Aortic smooth muscle cell (primary cell): ENCODE measurements around the genes DLEC1 and SLC22A14.

DNA sequence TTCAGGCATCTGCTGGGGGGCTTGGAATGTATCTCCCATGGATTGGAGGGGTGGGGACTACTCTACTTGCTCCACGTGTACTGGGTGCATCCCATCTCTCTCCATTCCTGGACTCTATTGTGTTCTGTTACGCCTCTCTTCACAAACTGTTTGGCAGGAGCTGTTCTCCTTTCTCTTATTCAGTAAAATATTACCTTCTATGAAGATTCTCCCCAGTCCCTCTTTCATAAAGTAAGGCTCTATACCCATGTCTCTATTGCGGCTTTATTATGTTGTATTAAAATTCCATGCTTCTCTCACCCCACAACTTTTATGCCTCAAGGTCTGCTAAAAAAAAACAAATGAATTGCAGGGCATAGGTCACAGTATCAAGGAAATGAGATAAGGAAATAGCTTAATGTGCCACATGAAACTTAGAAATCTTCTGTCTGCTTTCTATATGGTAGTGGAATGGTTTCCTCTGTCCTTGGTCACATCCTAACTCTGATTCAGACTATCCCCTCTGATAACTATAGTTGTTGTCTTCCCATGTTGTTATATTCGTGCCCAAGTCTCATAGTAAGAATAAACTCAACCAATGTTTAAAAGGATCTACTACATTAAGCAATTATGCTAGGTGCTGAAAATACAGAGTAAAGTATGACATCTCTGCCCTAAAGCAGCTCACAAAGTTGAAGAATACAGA lies 43.1 kb downstream of the LRRFIP2 start:
- RRBS = no CpG with 5 or more reads among the region's 4 CpGs

DNA sequence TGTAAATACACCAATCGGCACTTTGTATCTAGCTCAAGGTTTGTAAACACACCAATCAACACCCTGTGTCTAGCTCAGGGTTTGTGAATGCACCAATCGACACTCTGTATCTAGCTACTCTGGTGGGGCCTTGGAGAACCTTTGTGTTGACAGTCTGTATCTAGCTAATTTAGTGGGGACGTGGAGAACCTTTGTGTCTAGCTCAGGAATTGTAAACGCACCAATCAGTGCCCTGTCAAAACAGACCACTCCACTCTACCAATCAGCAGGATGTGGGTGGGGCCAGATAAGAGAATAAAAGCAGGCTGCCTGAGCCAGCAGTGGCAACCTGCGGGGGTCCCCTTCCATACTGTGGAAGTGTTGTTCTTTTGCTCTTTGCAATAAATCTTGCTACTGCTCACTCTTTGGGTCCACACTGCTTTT lies 9.5 kb upstream of the GOLGA4 start:
- RRBS = no CpG with 5 or more reads among the region's 5 CpGs

- RRBS = no CpG with 5 or more reads among the region's 7 CpGs
Measured at GRCh38 chr3:37326930-37327987, 84.2 kb downstream of the GOLGA4 start.

DNA sequence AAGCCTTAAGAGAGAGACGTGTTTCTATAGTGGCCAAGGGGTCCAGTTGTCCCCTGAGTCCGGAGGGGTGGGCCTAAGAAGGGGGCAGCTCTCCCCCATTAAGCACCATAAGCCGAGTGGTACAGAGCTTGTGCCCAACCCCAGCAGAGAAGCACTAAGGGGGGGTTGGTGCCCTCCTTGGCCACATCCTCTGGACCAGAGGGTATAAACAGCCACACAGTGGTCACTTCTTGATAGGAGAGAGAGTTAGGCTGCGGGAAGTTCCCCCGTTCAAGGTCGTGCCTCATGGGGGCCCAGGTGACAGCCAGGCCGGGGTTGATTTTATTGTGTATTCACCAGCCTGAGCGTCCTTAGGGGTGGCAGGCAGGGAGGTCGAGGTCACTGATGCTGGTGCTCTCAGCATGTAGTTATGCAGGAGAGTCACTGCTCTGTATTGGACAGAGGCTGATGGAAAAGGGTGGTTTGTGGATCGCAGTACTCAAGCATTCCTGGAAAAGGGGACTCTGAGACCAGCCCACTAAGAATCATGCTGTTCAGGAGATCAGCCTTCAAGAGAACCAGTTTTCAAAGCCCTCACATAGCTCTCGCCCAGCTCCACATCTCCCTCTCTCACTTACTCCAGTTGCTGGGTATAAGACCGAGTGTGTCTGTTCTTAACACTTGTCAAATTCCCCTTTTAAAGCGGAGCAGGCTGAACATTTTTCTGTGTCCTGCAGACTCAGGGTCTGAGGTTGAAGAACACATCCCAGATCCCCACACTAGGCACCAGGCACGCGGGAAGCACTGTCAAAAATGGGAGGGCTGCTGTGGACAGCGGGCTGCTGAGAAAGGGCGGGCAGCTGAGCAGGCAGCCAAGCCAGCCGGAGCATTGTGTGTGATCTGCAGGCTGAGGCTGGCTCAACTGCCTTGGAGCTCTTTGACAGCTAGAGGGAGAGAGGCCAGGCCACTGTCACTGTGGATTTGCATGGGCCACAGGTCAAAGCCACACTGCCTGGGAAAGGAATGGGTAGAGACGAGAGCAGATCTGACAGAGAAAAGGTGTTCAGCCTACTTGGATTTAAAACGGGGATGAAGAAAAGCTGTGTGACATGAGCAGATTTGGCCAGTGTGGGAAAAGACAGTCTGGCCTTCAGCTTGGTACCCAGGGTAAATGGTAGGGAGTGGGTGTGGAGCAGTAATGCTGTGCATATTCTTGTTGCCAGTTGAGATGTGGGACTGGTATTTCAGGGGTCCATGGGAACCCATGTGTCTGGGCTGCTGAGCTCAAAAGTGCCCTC lies 1.8 kb downstream of the ITGA9 start:
- RRBS = 3% methylated on average over 2 of the region's 20 CpGs

DNA sequence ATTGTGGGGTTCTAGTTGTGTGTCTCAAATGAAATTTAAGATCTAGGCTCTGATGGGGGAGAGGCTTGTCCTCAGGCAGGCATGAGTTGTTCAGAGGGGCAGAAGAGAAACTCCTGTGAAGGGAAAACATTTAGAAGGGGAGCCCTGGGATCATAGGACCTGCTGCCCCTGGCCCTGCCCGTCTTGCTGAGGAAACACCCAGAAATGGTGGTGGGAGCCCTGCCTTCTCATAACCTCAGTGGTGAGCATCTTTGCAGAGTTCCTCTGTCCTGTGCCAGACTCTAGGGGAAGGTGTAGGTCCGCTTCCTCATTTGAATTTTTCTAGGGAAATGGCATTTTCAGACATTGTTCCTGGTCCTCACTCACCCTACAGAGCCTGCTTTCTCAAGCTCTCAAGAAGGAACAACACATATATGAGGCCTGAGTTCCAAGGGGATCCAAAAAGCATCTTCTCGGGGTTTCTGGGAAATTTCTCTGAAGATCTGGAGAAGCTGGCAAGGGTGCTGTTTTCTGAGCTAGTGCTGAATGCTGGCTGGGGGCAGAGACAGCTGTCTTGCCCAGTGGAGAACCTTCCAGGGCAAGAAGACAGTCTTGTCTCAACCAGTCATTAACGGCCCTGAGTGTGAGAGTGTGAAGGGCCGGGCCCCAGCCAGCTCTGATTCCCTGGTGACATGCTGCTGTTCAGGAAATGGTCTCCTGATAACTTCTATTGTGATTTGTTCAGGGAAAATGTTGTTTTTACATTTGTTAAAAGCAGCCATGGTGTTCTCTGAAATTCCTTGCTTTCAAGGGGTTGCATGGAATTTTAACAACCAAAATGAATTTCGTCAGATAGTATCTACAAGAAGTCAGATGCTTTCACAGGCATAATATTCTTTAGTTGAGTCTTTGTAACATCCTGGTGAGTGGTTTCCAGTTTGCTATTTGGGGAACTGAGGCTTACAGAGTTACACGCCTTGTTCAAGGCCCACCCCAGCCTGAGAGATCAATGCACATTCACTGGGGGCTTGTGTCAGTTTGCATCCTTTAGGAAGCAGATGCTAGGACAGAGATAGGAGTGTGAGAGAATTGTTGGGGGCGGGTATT lies 5.7 kb downstream of the ITGA9 start:
- RRBS = no CpG with 5 or more reads among the region's 8 CpGs

DNA sequence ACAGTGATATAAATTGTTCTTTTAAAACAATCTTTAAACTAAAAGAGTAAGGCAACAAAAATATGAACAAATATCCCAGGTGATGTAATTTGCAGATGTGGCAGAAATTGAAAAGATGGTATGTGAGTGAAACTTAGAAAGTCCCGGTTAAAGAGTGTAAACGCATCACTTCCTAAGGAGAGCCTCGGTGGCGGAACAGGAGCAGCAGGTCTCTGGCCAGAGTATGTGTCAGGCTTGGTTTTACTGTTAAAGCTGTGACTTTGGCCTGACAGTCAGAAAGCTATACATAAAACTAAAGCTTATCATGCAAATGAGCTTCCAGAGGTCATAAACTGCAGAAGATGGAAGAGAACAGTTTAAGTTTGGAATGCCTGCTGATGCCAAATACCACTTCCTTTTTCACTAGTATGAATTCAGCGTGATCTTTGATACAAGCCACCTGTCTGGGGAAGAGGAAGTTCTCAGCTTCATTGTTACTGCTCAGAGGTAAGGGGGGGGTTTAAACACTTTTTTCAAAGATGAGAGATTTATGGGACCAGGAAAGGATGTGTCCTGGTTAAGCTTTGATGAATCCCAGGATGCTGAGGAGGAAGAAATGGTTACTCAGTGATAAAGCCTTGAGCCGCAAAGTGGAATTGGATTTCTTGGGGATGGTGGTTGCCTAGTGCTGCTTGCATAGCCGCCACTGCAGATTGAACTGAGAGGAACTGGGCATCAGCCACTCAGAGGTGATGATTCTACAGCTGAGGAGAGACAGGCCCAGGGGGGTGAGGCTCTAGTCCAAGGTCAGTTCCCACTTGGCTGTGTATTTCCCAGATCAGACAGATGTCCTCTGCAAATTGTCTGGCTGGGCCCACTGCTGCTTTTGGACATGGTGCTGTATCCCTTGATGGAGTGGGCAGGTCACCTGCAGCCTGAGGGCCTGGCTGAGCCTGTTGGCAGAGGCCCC lies 124.9 kb upstream of the CTDSPL start:
- RRBS = no CpG with 5 or more reads among the region's 7 CpGs

- RRBS = no CpG with 5 or more reads among the region's 4 CpGs
Measured at GRCh38 chr3:37862673-37862921, 917 bp downstream of the CTDSPL start.

DNA sequence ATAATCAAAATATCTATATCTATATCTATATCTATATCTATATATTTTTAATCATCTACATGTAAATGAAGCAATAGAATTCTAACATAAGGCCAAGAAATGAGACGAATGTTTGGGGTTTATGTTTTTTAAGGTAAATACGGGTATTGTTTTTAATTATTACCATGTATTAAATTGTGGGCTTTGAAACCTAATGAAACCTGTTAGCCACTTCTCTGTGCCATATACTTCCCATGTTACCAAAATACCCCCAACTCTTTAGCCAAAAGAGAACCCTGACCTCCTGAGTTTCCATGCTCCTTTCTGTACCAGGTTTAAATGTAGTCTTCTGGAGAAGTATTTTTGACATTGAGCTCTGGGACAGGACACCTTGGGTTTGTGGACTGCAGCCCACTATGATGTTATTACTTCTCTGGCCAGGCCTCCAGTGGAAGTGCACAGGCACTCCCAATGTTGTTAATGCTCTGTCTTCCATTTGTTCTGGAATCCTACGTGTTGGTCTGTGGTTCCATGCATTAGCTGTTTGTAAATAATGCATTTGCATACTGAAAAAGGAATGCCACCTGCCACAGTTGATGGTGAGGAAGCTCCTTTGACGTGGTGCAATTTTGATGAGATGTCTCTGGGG lies 7.2 kb upstream of the VILL start:
- RRBS = no CpG with 5 or more reads among the region's 4 CpGs

GRCh38 chr3:38039022-38039847 lies at the start of gene DLEC1:
Gene DLEC1, plus strand, starts transcription at chr3:38039208.
- RRBS = 4% methylated on average over 24 of the region's 65 CpGs

GRCh38 chr3:38189541-38190112 lies 24.3 kb downstream of the OXSR1 start:
- RRBS = no CpG with 5 or more reads among the region's 1 CpG

DNA sequence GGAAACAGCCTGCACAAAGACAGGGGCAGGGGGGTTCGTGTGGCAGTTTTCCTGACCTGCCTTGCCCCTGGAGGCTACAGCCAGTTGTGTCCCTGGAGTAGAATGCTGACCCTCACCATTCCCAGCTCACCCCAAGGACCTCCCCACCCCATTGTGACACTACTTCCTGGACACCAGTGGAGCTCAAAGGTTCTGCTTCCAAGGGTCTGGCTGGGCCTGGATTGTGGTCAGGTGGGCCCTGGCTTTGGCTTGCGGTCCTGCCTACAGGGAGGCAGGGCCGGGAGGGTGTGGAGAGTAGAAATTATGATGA lies at the start of gene SLC22A14:
SLC22A14 (plus strand) TSS at position 186 of the 310 bp plus-strand sequence.
- RRBS = no CpG with 5 or more reads among the region's 3 CpGs

GRCh38 chr3:38413814-38414347 lies 39.8 kb upstream of the ACVR2B start:
- RRBS = no CpG with 5 or more reads among the region's 1 CpG

GRCh38 chr3:38829345-38829817 lies 13.4 kb upstream of the SCN10A start:
- RRBS = no CpG with 5 or more reads among the region's 7 CpGs

GRCh38 chr3:39103939-39104138 lies 3.6 kb downstream of the GORASP1 start:
- RRBS = no CpG with 5 or more reads among the region's 2 CpGs

DNA sequence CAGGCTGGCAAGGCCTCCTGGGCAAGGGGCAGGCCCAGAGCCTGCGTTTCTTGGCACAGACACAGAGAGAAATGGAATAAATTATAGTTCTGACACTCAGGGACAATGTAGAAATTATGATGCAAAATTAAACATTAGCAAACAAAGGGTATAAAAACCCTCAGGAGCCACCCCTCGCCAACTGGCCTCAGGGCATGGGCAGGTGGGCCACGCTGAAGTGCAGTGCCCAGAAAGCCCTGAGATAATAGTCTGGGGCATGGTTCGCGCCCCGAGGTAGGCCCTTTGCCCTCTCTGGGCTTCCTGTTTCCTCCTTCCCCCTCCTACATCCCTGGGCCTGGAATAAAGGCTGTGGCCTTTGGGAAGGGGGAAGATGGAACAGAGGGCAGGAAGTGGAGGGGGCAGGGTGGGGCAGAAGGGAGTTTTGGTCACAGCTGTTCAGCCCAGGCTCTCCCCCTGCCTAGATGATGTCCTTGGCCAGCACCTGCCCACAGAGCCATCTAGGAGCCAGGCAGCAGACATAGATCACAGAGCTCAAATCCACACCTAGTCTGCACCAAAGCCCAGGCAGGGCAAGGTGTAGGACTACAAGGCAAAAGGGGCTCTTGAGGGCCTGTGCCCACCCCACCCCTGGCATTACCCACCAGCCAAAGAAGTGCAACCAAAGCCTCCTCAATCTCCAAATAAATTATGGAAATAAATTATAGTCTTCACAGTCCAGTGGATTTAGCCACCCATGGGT lies 11.3 kb downstream of the CSRNP1 start:
- RRBS = no CpG with 5 or more reads among the region's 6 CpGs

DNA sequence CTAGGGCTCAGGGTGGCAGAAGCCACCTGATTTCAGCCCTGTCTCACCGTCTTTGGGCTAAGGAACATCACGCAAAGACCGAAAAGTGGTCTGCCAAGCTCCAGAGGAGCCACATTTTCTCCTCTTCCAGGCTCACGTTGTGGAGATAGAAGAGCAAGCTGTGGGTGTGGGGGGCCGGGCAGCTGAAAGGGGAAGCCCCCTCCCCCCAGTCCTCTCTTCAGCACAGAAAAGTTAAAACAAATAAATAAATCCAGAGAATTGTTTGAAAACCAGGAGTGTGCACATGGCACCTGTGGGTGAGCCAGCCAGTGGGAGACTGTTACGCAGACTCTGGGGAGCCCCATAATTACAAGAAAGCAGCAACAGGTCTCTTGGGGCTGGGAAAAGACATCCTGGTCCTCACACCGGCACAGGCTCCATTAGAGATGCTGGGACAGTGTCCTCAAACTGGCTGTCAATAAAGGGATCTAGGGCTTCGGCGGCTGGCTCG lies 10.7 kb downstream of the CSRNP1 start:
- RRBS = no CpG with 5 or more reads among the region's 10 CpGs

DNA sequence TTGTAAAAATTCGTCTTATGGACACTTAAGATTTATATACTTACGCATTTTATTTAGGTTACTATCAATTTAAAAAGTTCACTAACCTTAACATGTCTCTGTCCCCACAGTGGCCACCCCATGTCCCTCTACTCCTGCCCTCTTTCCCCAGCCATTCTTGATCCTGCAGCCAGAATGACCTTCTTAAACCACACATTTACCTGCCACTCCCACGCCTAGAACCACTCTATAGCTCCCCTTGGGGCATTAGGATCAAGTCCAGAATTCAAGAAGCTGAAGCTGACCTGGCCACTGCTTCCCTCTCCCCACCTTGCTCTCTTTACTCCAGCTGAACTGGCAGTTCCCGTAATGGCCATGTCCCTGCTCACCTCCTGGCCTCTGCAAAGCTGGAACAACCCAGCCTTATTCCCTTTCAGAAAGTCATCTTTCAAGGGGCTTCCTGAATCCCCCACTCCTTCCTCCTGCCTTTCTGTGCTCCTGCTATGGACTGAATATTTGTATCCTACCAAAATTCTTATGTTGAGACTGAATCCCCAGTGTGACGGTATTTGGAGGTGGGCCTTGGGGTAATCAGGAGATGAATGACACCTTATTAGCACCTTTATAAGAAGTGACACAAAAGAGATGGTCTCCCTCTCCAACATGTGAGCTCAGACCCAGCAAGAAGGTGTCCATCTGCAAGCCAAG lies 3.8 kb downstream of the CSRNP1 start:
- RRBS = no CpG with 5 or more reads among the region's 5 CpGs

- RRBS = no CpG with 5 or more reads among the region's 6 CpGs
Measured at GRCh38 chr3:39404870-39405447, 1.6 kb upstream of the RPSA start.

- RRBS = no CpG with 5 or more reads among the region's 4 CpGs
Measured at GRCh38 chr3:40187756-40188255, 121.7 kb upstream of the EIF1B start.

DNA sequence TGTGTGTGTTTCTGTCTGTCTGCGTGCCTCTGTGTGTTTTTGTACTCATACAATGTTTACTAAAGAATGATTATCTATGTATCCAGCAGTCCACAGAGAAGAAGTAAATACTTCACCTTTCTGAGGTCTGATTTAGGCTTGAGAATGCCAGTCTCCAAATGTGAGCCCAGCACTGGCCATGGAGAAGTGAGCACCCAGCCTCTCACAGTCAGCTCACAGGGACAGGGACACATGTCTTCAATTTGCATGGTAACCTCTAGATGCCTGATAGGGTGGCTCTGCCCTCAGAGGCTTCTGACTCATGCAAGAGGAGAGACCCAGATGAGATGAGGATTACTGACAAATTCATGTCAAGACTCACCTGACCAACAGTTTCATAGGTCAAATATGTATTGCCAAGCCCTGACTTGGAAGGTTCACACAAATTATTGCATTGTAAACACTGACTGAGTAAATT lies 31.0 kb downstream of the ENTPD3 start:
- RRBS = no CpG with 5 or more reads among the region's 1 CpG